Mesenchymal stem cell of adipose (primary cell): Measurements from ENCODE around the genes NCAN, TSSK6 and ZNF66.

- CAGE, long polyA plus RNA, result no peak
Observed at GRCh38 chr19:18894176-18894471, 1.8 kb downstream of the CERS1 start.

GRCh38 chr19:18904667-18905303, 8.8 kb upstream of the CERS1 start:
- CAGE, long polyA plus RNA, result no peak

- CAGE, long polyA plus RNA, result no peak
Observed at GRCh38 chr19:18906509-18907360, 10.8 kb upstream of the CERS1 start.

- CAGE, long polyA plus RNA, result no peak
Observed at GRCh38 chr19:18913579-18913778, 5.7 kb downstream of the COPE start.

GRCh38 chr19:18924133-18925242, 5.0 kb downstream of the DDX49 start:
- CAGE, long polyA plus RNA, result no peak

DNA sequence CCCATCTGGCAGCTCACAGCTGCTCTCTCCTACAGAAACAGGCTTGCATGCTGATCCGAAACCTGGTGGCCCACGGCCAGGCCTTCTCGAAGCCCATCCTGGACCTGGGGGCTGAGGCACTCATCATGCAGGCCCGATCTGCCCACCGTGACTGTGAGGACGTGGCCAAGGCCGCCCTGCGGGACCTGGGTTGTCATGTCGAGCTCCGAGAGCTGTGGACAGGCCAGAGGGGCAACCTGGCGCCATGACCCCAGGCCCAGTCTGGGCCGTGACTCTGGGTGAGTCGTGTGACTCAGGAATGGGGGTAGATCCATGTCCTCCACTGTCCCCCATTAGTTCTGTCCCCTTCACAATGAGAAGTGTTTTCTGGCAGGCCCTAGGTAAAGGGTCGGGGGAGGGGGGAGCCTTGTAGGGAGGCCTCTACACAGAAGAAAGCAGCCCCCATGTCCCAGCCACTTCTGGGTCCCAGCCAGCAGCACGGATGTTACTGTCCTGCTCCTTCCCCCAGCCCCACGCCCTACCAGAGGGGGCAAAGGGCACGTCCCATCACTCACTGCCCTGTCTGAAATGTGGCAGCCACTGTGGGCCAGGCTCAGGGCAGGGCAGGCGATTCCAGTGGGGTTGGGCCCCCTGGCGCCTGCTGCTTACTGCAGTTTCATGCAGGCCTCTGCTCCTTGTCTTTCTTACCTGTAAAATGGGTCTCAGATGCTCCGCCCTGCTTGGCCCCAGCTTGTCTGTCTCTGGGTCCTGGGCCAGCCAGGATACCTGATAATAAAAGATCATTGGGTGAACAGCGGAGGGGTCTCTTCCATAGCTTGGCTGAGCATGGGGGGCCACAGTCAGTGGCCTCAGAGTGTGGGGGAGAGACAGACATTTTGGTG, 6.2 kb upstream of the SLC25A42 start:
- CAGE, long polyA plus RNA, result no peak

DNA sequence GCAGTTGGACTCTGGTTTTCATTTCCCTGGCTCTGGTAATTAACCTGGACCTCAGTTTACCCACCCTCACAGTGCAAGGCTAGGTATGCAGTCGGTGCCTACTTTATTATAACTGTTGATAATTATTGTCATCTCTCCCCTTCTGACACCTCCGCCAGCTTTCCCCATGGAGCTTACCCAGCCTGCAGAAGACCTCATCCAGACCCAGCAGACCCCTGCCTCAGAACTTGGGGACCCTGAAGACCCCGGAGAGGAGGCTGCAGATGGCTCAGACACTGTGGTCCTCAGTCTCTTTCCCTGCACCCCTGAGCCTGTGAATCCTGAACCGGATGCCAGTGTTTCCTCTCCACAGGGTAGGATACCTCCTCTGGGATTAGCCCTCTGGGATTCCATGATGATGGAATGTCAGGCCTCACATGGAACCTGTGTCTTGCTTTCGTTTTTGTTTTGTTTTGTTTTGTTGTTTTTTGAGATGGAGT, 1.8 kb downstream of the RFXANK start:
- CAGE, long polyA plus RNA, result no peak

DNA sequence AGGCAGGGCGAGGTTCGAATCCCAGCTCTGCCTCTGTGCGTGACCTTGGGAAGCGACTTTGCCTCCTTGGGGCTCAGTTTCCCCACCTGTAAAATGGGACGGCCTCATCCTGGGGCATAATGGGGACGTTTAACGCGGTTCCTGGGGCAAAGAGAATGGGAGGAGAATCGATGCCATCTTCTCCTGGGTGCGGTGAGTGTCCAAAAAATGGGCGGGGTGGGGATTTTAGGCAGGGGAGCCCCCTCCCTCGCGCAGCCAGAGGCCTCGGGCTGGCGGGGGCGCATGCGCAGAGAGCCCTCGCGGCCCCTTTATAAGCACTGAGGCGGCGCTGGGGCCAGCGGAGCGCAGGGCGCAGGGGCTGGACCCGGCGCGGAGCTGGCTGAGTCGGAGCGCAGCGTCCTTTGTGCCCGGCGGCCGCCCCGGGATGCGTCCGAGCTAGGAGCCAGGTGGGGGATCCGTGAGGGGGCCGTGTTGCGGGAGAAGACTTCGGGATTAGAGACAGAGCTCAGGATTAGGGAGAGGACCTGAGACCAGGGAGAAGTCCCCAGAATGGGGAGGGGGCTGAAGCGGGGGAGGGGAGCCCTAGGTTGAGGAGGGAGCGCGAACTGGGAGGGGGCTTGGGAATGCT, at the start of gene NCAN:
Gene NCAN, plus strand, starts transcription at position 340 of the 628 bp plus-strand sequence.
- CAGE, long polyA plus RNA, result no peak

- CAGE, long polyA plus RNA, result no peak
Observed at GRCh38 chr19:19375281-19375589, 30.2 kb upstream of the GATAD2A start.

- CAGE, long polyA plus RNA, result no peak
Observed at GRCh38 chr19:19489017-19490202, 25.9 kb downstream of the TSSK6 start.

- CAGE, long polyA plus RNA, result no peak
Observed at GRCh38 chr19:19513925-19514888, 1.1 kb downstream of the TSSK6 start.

DNA sequence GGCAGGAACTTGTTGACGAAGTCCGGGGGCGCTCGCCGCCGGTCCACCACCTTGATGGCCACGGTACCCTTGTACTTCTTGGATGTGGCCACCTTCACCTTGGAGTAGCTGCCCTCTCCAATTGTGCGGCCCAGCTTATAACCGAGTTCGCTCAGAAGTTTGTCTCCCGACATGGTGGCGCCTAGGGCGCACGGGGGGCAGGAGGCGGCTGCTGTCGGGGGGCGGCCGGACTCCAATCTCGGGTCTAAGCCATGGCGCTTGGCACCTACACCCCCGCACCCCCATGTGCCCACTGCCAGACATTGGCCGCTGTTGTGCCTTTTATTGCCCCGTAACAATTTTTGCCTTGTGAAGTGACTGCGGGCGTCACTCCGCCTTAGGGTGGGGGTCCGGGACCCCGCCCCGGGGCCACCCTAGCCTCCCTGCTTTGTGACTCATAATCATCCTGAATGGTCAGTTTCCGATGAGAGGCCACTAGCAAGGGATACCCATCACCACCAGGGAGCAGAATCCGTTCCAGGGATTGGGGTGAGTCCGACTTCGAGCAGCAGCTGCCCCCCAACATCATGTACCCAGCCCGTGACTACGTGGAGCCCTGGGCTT, at the start of gene TSSK6:
Gene TSSK6, minus strand, starts transcription at position 294 of the 603 bp plus-strand sequence.
- CAGE, long polyA plus RNA, result no peak

DNA sequence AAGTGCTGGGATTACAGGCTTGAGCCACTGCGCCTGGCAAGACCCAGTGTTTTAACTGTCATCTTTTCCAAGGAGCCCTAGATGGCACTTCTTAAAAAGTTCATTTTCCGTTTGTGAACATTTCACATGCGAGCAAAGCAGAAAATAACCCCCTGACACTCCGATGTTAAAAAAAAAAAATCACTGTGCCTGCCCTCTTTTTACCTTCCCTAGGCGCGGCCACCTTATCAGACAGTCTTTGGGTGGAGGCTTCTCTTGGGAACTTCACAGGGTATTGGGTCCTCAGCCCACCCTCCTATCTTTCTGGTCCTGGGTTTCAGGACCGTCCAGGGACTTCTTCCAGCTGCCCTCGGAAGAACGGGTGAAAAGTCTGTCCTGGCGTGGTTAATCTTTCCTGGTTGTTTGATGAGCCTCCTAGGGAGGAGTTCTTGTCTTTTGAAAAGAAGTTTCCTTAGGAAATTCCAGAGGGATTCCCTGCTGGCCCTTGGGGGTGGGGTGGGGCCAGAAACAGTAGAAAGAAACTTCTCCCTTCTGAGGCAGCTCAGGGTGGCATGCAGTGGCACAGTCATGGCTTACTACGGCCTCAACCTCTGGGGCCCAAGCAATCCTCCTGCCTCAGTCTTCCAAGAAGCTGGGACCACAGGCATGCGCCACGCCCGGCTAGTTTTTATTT, 1.2 kb downstream of the ZNF101 start:
- CAGE, long polyA plus RNA, result no peak

- CAGE, long polyA plus RNA, result no peak
Observed at GRCh38 chr19:19820832-19821313, 677 bp downstream of the ZNF506 start.

- CAGE, long polyA plus RNA, result no peak
Observed at GRCh38 chr19:20422558-20423159, 142.9 kb downstream of the ZNF737 start.

DNA sequence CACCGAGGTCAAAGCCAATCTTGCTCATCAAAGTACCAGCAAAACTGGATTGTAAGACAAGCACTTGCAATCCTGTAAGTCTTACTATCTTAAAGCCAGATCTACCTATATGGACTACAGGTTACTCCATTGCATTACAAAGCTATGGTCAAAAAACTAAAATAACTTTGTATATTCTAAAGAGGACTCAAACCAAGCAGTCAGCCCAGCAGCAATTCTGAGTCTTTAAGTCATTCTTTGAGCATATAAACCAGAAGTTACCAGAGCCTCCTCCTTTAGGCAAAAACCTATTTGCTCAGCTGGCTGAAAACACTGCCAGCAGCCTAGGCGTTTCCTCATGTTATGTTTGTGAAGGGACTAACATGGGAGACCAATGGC, 45.4 kb downstream of the ZNF626 start:
- CAGE, long polyA plus RNA, result no peak

DNA sequence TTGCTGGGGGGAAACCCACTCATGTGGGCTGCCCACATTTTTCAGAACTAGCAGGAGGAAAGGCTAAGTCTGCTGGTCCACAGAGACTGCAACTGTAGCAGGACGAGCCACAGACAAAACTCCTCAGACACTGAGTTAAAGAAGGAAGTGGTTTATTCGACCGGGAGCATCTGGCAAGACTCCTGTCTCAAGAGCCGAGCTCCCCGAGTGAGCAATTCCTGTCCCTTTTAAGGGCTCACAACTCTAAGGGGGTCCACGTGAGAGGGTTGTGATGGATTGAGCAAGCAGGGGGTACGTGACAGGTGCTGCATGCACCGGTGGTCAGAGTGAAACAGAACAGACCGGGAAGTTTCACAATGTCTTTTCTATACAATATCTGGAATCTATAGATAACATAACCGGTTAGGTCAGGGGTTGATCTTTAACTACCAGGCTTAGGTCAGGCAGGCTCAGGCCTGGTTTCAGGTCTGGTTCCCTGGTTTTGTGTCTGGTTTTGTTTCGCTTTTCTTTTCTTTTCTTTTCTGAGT, 3.1 kb upstream of the ZNF626 start:
- CAGE, long polyA plus RNA, result no peak

GRCh38 chr19:20775786-20776431, at the start of gene ZNF66:
Gene ZNF66, plus strand, starts transcription at chr19:20776304.
- CAGE, long polyA plus RNA, result no peak

DNA sequence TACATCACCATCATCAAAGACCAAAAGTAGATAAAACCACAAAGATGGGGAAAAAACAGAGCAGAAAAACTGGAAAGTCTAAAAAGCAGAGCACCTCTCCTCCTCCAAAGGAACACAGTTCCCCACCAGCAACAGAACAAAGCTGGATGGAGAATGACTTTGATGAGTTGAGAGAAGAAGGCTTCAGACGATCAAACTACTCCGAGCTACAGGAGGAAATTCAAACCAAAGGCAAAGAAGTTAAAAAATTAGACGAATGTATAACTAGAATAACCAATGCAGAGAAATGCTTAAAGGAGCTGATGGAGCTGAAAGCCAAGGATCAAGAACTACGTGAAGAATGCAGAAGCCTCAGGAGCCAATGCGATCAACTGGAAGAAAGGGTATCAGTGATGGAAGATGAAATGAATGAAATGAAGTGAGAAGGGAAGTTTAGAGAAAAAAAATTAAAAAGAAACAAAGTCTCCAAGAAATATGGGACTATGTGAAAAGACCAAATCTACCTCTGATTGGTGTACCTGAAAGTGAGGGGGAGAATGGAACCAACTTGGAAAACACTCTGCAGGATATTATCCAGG, 32.7 kb downstream of the ZNF66 start:
- CAGE, long polyA plus RNA, result no peak

GRCh38 chr19:21197562-21198023, 55.8 kb downstream of the ZNF431 start:
- CAGE, long polyA plus RNA, result no peak